Measurements from ENCODE around the genes L3MBTL4 and ARHGAP28.

DNA sequence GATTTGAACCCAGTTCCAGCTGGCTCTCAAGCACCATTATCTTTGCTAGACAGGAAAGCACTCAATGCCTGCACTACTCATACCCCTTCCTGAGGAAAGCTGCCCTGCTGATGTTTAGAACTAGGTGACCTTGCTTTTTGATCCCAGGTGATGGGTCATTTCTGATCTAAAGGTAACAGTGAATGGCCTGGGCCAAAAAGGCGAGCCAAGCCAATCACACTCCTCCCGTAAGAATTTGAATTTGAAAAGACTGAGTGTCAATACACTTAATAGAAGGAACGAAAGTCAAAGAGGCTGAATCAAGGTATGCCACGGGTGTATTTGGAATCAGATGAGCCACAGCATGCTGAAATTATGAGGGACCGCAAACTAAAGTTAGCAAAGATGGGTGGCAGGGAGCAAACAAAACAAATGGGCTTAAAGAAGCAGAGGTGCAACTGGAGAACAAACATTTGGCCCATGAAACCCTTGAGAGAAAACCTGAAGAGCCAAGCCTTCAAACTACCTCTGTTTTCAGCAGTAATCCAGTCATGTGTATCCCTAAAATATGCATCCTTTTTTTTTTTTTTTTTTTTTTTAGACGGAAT is 11.3 kb upstream of the MYOM1 start:
- RAMPAGE, long total RNA = no peak
- RRBS = no CpG with 5 or more reads among the region's 6 CpGs
PRO-cap:
- standard = no peak
- CoPRO, capped RNA only, 2 experiments = no peak in any of the 2 experiments
- CoPRO, capped and uncapped RNA, 2 experiments = no peak in any of the 2 experiments
- CoPRO, uncapped RNA only, 2 experiments = no peak in any of the 2 experiments
CAGE:
- cytosol, long polyA plus RNA = no peak
- long polyA plus RNA = no peak
- nucleolus, long total RNA = no peak
- nucleus, long polyA plus RNA = no peak

- RAMPAGE, long total RNA = no peak
- RRBS = no CpG with 5 or more reads among the region's 1 CpG
PRO-cap:
- standard = no peak
- CoPRO, capped RNA only, 2 experiments = no peak in any of the 2 experiments
- CoPRO, capped and uncapped RNA, 2 experiments = no peak in any of the 2 experiments
- CoPRO, uncapped RNA only, 2 experiments = no peak in any of the 2 experiments
CAGE:
- cytosol, long polyA plus RNA = no peak
- long polyA plus RNA = no peak
- nucleolus, long total RNA = no peak
- nucleus, long polyA plus RNA = no peak
Observed at GRCh38 chr18:3233868-3234140, 13.8 kb upstream of the MYL12A start.

DNA sequence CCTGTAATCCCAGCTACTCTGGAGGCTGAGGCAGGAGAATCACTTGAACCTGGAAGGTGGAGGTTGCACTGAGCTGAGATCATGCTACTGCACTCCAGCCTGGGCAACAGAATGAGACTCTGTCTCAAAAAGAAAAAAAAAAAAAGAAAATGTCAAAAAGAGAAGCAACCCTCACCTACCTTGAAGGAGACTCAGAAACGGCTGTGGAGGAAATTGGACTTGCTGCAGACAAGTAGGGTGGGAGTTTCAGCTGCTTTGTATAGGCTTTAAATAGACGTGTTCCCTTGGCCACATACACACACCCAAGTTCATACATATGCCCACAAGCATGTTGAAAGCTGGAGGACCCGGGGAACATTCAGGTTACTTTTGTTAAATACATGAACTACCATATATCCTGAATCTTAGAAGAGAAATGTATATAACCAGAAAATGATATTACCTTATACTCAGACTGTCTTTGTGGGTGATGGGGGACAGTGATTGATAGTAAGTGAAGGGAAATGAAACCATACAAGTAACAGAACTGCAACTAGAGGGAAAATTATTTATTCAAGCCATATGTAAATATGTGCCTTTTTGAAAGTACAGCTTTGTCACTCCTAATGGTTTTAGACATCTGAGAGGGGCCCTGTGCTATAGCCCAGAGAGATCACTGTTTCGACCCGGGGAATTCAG is 48.3 kb upstream of the TGIF1 start:
- RAMPAGE, long total RNA = no peak
- RRBS = no CpG with 5 or more reads among the region's 5 CpGs
PRO-cap:
- standard = no peak
- CoPRO, capped RNA only, 2 experiments = no peak in any of the 2 experiments
- CoPRO, capped and uncapped RNA, 2 experiments = no peak in any of the 2 experiments
- CoPRO, uncapped RNA only, 2 experiments = no peak in any of the 2 experiments
CAGE:
- cytosol, long polyA plus RNA = no peak
- long polyA plus RNA = no peak
- nucleolus, long total RNA = no peak
- nucleus, long polyA plus RNA = no peak

- RAMPAGE, long total RNA = no peak
- RRBS = no CpG with 5 or more reads among the region's 1 CpG
PRO-cap:
- standard = no peak
- CoPRO, capped RNA only, 2 experiments = no peak in any of the 2 experiments
- CoPRO, capped and uncapped RNA, 2 experiments = no peak in any of the 2 experiments
- CoPRO, uncapped RNA only, 2 experiments = no peak in any of the 2 experiments
CAGE:
- cytosol, long polyA plus RNA = no peak
- long polyA plus RNA = no peak
- nucleolus, long total RNA = no peak
- nucleus, long polyA plus RNA = no peak
Observed at GRCh38 chr18:3446566-3447018, 3.4 kb upstream of the TGIF1 start.

- RAMPAGE, long total RNA = no peak
- RRBS = 1% methylated on average over 27 of the region's 61 CpGs
PRO-cap:
- standard = bidirectional peak, plus-strand start at chr18:3449340, minus-strand start at chr18:3449313; bidirectional peak, plus-strand start at chr18:3449571, minus-strand start at chr18:3449649
- CoPRO, capped RNA only, 2 experiments = peak in 2 of 2 experiments; most common plus-strand start chr18:3449340 (in 2); most common minus-strand start chr18:3449419 (in 2)
- CoPRO, capped and uncapped RNA, 2 experiments = peak in 2 of 2 experiments; most common plus-strand start chr18:3449597 (in 1); most common minus-strand start chr18:3449650 (in 2)
- CoPRO, uncapped RNA only, 2 experiments = peak in 2 of 2 experiments; most common plus-strand start chr18:3449308 (in 1); most common minus-strand start chr18:3449265 (in 1)
CAGE:
- cytosol, long polyA plus RNA = no peak
- long polyA plus RNA = no peak
- nucleolus, long total RNA = no peak
- nucleus, long polyA plus RNA = no peak
Observed at GRCh38 chr18:3449174-3449939, 615 bp upstream of the TGIF1 start.

DNA sequence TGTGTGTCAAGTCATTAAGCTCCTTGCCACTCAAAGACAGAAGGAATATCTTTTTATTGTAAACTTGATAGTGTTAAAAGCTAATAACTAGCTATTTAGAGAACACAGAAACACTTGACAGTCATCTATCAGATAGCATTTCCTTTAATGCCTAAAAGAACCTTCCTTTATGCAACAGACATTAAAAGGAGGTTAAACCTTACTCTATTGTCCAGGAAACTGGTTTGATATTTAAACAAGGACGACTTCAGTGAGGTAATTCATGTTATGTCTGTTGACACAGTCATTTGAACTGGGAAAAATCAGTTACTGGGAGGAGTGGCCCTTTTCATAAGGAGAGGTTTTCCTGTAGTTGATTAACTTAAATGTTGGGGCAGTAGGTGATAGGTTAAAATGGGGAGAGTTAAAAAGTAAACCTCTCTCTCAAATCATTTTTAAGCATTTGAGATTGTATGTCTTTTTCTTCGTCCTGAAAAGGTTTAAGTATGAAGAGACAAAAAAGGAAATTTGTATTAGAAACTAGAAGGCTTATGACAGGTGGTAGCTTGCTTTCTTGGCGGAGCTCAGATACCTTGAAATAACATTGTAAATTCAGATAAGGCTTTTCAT is 6.8 kb downstream of the TGIF1 start:
- RAMPAGE, long total RNA = no peak
- RRBS = no CpG with 5 or more reads among the region's 3 CpGs
PRO-cap:
- standard = no peak
- CoPRO, capped RNA only, 2 experiments = no peak in any of the 2 experiments
- CoPRO, capped and uncapped RNA, 2 experiments = no peak in any of the 2 experiments
- CoPRO, uncapped RNA only, 2 experiments = peak in 2 of 2 experiments; most common plus-strand start position 86 of the sequence (in 1)
CAGE:
- cytosol, long polyA plus RNA = no peak
- long polyA plus RNA = no peak
- nucleolus, long total RNA = no peak
- nucleus, long polyA plus RNA = no peak

- RAMPAGE, long total RNA = no peak
- RRBS = no CpG with 5 or more reads among the region's 8 CpGs
PRO-cap:
- standard = no peak
- CoPRO, capped RNA only, 2 experiments = no peak in any of the 2 experiments
- CoPRO, capped and uncapped RNA, 2 experiments = no peak in any of the 2 experiments
- CoPRO, uncapped RNA only, 2 experiments = no peak in any of the 2 experiments
CAGE:
- cytosol, long polyA plus RNA = no peak
- long polyA plus RNA = no peak
- nucleolus, long total RNA = no peak
- nucleus, long polyA plus RNA = no peak
Observed at GRCh38 chr18:3468677-3469129, 18.7 kb downstream of the TGIF1 start.

- RAMPAGE, long total RNA = no peak
- RRBS = no CpG with 5 or more reads among the region's 25 CpGs
PRO-cap:
- standard = bidirectional peak, plus-strand start at chr18:3596607, minus-strand start at chr18:3596322; bidirectional peak, plus-strand start at chr18:3596924, minus-strand start at chr18:3596654
- CoPRO, capped RNA only, 2 experiments = peak in 2 of 2 experiments; most common plus-strand start chr18:3596924 (in 2); most common minus-strand start chr18:3596721 (in 2)
- CoPRO, capped and uncapped RNA, 2 experiments = peak in 2 of 2 experiments; most common plus-strand start chr18:3596924 (in 2); most common minus-strand start chr18:3596524 (in 1)
- CoPRO, uncapped RNA only, 2 experiments = peak in 2 of 2 experiments; most common plus-strand start chr18:3596498 (in 2); most common minus-strand start chr18:3596395 (in 1)
CAGE:
- cytosol, long polyA plus RNA = no peak
- long polyA plus RNA = start-site peak on the minus strand at chr18:3596721-3596768, 25 and 9 reads in 2 replicates
- nucleolus, long total RNA = no peak
- nucleus, long polyA plus RNA = no peak
Observed at GRCh38 chr18:3596197-3597263, 146.6 kb downstream of the TGIF1 start.

GRCh38 chr18:3665625-3666264 is 215.8 kb downstream of the TGIF1 start:
- RAMPAGE, long total RNA = no peak
- RRBS = no CpG with 5 or more reads among the region's 16 CpGs
PRO-cap:
- standard = bidirectional peak, plus-strand start at chr18:3666014, minus-strand start at chr18:3665988; unidirectional peak, minus-strand start at chr18:3666150
- CoPRO, capped RNA only, 2 experiments = peak in 1 of 2 experiments; most common plus-strand start chr18:3666014 (in 1); most common minus-strand start chr18:3665988 (in 1)
- CoPRO, capped and uncapped RNA, 2 experiments = peak in 2 of 2 experiments; most common plus-strand start chr18:3666014 (in 2); most common minus-strand start chr18:3665800 (in 1)
- CoPRO, uncapped RNA only, 2 experiments = no peak in any of the 2 experiments
CAGE:
- cytosol, long polyA plus RNA = no peak
- long polyA plus RNA = no peak
- nucleolus, long total RNA = no peak
- nucleus, long polyA plus RNA = no peak

DNA sequence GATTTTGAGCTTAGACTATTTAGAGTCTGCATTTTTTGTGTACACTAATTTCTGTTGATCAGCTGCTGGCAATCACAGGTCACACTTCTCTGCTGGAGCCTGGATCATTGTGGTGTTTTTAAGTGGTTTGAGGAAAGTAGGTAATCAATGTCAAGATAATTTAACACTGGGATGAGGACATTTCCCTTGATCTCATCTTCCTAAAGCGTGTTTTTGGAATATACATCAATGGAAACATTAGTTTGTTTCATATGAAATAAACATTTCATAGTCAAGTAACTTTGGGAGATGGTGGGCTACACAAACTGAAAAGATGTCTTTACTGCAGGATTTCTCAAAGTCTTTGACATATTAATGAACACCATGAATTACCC is 145.1 kb upstream of the DLGAP1 start:
- RAMPAGE, long total RNA = no peak
- RRBS = no CpG with 5 or more reads among the region's 1 CpG
PRO-cap:
- standard = no peak
- CoPRO, capped RNA only, 2 experiments = no peak in any of the 2 experiments
- CoPRO, capped and uncapped RNA, 2 experiments = no peak in any of the 2 experiments
- CoPRO, uncapped RNA only, 2 experiments = no peak in any of the 2 experiments
CAGE:
- cytosol, long polyA plus RNA = no peak
- long polyA plus RNA = no peak
- nucleolus, long total RNA = no peak
- nucleus, long polyA plus RNA = no peak

DNA sequence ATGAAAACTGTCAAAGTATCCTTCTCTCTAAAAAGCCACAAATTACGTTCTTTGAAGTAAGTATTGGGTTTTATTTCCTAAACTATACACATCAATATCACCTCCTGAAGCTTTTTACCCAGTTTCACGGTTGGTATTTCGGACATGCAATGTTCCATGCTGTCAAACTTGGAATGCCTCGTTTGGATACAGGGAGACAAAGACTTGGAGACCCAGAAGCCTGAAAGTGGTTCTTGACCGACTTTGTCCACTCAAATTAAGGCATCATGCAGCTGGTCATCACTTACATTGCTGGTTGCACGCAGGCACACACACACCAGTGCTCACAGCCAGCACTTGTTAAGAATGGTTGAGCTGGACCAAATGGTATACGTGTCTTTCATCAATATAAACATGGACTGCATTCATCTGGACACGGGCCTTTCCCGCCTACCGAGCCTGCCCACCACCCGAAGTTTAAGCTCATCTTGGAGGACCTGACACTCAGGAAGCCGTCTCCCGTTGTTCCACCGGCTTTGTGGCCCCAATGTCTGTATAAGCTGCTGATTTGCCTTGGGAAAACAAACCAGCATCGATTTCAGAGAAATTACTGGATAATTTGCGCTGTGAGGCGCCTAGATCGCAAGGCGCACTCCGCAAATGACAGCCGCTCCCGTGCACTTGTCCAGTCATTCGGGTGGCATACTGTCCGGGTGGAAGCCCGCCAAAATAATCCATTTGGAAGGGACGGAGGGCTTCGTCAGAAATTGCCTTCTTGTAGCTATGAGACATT is 40.0 kb upstream of the AKAIN1 start:
- RAMPAGE, long total RNA = no peak
- RRBS = no CpG with 5 or more reads among the region's 27 CpGs
PRO-cap:
- standard = bidirectional peak, plus-strand start at position 284 of the sequence, minus-strand start at position 258 of the sequence; bidirectional peak, plus-strand start at position 671 of the sequence, minus-strand start at position 662 of the sequence
- CoPRO, capped RNA only, 2 experiments = peak in 1 of 2 experiments; most common plus-strand start position 284 of the sequence (in 1); most common minus-strand start position 179 of the sequence (in 1)
- CoPRO, capped and uncapped RNA, 2 experiments = no peak in any of the 2 experiments
- CoPRO, uncapped RNA only, 2 experiments = no peak in any of the 2 experiments
CAGE:
- cytosol, long polyA plus RNA = no peak
- long polyA plus RNA = no peak
- nucleolus, long total RNA = no peak
- nucleus, long polyA plus RNA = no peak

GRCh38 chr18:5456578-5457093 is 87.2 kb downstream of the EPB41L3 start:
- RAMPAGE, long total RNA = no peak
- RRBS = no CpG with 5 or more reads among the region's 9 CpGs
PRO-cap:
- standard = no peak
- CoPRO, capped RNA only, 2 experiments = no peak in any of the 2 experiments
- CoPRO, capped and uncapped RNA, 2 experiments = no peak in any of the 2 experiments
- CoPRO, uncapped RNA only, 2 experiments = no peak in any of the 2 experiments
CAGE:
- cytosol, long polyA plus RNA = no peak
- long polyA plus RNA = no peak
- nucleolus, long total RNA = no peak
- nucleus, long polyA plus RNA = no peak

DNA sequence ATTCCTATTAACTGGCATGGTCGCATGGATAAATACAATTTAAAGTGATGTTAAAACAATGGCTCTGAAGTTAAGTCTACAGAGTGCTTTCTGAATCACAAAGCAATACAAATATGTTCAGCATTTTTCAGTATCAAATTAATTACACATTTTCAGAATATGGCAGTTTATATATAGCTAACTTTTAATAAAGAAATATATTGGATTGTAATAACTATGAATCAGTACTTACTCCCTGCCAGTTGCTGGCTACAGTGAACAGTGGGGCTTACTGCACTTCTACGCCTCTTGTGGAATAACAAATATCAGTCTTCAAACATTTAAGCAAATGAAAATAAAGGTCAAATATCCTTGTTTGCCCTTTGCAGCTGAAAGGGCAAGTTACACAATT is 156.9 kb upstream of the TMEM200C start:
- RAMPAGE, long total RNA = no peak
- RRBS = no CpG with 5 or more reads among the region's 2 CpGs
PRO-cap:
- standard = no peak
- CoPRO, capped RNA only, 2 experiments = no peak in any of the 2 experiments
- CoPRO, capped and uncapped RNA, 2 experiments = no peak in any of the 2 experiments
- CoPRO, uncapped RNA only, 2 experiments = no peak in any of the 2 experiments
CAGE:
- cytosol, long polyA plus RNA = no peak
- long polyA plus RNA = no peak
- nucleolus, long total RNA = no peak
- nucleus, long polyA plus RNA = no peak

DNA sequence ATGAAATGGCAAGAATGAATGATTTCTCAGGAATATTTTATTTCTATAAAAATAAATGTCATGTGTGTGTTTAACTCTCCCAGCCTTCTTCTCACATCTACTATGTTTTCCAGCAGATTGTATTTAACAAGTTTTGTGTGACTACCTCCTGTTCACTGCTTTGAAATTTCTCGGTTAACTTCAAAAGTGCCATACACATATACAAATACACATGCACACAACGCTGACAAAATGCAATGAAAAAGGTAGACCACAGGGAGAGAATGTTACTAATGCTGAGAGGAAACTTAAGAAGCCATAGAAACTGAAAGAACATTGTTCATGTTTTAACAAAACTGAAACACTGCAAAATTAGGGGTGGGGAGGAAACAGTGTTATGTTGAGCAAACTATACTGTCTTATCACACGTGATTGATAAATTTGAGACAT is 165.7 kb downstream of the L3MBTL4 start:
- RAMPAGE, long total RNA = no peak
- RRBS = no CpG with 5 or more reads among the region's 3 CpGs
PRO-cap:
- standard = unidirectional peak, minus-strand start at position 263 of the sequence
- CoPRO, capped RNA only, 2 experiments = no peak in any of the 2 experiments
- CoPRO, capped and uncapped RNA, 2 experiments = no peak in any of the 2 experiments
- CoPRO, uncapped RNA only, 2 experiments = no peak in any of the 2 experiments
CAGE:
- cytosol, long polyA plus RNA = no peak
- long polyA plus RNA = no peak
- nucleolus, long total RNA = no peak
- nucleus, long polyA plus RNA = no peak

- RAMPAGE, long total RNA = no peak
- RRBS = no CpG with 5 or more reads among the region's 65 CpGs
PRO-cap:
- standard = no peak
- CoPRO, capped RNA only, 2 experiments = no peak in any of the 2 experiments
- CoPRO, capped and uncapped RNA, 2 experiments = no peak in any of the 2 experiments
- CoPRO, uncapped RNA only, 2 experiments = no peak in any of the 2 experiments
CAGE:
- cytosol, long polyA plus RNA = no peak
- long polyA plus RNA = no peak
- nucleolus, long total RNA = no peak
- nucleus, long polyA plus RNA = no peak
Observed at GRCh38 chr18:6414733-6415572, at the start of gene L3MBTL4. L3MBTL4 (minus strand) TSS chr18:6414911.

- RAMPAGE, long total RNA = no peak
- RRBS = no CpG with 5 or more reads among the region's 1 CpG
PRO-cap:
- standard = no peak
- CoPRO, capped RNA only, 2 experiments = no peak in any of the 2 experiments
- CoPRO, capped and uncapped RNA, 2 experiments = no peak in any of the 2 experiments
- CoPRO, uncapped RNA only, 2 experiments = no peak in any of the 2 experiments
CAGE:
- cytosol, long polyA plus RNA = no peak
- long polyA plus RNA = no peak
- nucleolus, long total RNA = no peak
- nucleus, long polyA plus RNA = no peak
Observed at GRCh38 chr18:6462880-6463121, 48.1 kb upstream of the L3MBTL4 start.

DNA sequence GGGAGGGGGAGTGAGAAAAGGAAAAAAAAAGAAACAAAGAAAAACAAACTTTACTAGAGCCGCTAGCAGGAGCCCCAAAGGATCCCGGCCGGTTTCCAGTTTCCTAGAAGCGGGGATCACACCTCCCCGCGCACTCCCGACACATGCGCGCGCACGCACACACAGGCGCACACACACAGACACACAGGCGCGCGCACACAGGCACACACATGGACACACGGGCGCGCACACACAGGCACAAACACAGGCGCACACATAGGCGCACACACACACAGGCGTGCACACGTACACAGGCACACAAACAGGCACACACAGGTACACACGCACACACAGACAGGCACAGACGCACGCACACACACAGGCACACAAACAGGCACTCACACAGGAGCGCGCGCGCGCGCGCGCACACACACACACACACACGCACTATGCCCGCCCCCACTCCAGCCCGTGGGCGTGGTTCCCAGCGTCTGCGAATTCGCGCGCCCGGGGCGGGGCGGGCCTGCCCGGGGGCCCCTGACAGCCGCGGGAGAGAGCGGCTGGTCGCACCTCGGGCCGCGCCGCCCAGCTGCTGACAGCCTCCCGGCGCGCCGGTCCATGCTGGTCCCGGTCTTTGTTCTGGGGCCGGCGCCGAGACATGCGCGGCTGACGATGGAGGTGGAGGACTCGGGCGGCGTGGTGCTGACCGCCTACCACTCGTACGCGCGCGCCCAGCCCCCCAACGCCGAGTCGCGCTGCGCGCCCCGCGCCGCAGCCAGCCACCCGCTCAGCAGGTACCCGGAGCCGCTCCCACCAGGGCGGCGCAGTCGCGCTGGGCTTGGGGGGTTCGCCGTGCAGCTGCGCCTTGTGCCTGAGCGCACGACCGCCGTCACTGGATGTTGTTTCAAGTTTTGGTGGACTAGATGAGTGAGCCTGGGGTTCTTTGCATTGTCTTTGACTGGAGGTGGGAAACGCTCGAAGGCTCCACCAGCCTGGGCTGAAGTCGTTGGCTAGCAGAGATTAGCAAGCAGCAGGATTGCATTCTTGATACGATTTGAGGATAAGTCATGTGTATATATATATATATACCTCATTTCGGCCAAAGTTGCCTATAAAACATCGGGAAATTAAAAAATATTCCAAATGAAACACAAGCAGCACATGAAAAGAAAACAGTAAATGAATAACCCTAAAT is at the start of gene ARHGAP28:
TSS of gene ARHGAP28 (plus strand) at position 546 of the 1,174 bp plus-strand sequence.
- RAMPAGE, long total RNA = no peak
- RRBS = 1% methylated on average over 9 of the region's 103 CpGs
PRO-cap:
- standard = bidirectional peak, plus-strand start at position 204 of the sequence, minus-strand start at position 135 of the sequence; bidirectional peak, plus-strand start at position 548 of the sequence, minus-strand start at position 779 of the sequence; bidirectional peak, plus-strand start at position 930 of the sequence, minus-strand start at position 873 of the sequence
- CoPRO, capped RNA only, 2 experiments = peak in 2 of 2 experiments; most common plus-strand start position 548 of the sequence (in 2); most common minus-strand start position 135 of the sequence (in 2)
- CoPRO, capped and uncapped RNA, 2 experiments = peak in 2 of 2 experiments; most common plus-strand start position 548 of the sequence (in 2); most common minus-strand start position 118 of the sequence (in 1)
- CoPRO, uncapped RNA only, 2 experiments = peak in 2 of 2 experiments; most common plus-strand start position 106 of the sequence (in 1); most common minus-strand start position 90 of the sequence (in 1)
CAGE:
- cytosol, long polyA plus RNA = no peak
- long polyA plus RNA = no peak
- nucleolus, long total RNA = no peak
- nucleus, long polyA plus RNA = no peak

GRCh38 chr18:7084700-7085302 is 32.8 kb downstream of the LAMA1 start:
- RAMPAGE, long total RNA = no peak
- RRBS = no CpG with 5 or more reads among the region's 1 CpG
PRO-cap:
- standard = no peak
- CoPRO, capped RNA only, 2 experiments = no peak in any of the 2 experiments
- CoPRO, capped and uncapped RNA, 2 experiments = no peak in any of the 2 experiments
- CoPRO, uncapped RNA only, 2 experiments = no peak in any of the 2 experiments
CAGE:
- cytosol, long polyA plus RNA = no peak
- long polyA plus RNA = no peak
- nucleolus, long total RNA = no peak
- nucleus, long polyA plus RNA = no peak

Data from K562 (cell line).